Osteoblast (primary cell): ENCODE measurements around the gene SMAD4.

GRCh38 chr18:48761004-48761453, 189.7 kb downstream of the SMAD7 start:
- CAGE, long polyA plus RNA: no peak
- RRBS: no CpG with 5 or more reads among the region's 7 CpGs

DNA sequence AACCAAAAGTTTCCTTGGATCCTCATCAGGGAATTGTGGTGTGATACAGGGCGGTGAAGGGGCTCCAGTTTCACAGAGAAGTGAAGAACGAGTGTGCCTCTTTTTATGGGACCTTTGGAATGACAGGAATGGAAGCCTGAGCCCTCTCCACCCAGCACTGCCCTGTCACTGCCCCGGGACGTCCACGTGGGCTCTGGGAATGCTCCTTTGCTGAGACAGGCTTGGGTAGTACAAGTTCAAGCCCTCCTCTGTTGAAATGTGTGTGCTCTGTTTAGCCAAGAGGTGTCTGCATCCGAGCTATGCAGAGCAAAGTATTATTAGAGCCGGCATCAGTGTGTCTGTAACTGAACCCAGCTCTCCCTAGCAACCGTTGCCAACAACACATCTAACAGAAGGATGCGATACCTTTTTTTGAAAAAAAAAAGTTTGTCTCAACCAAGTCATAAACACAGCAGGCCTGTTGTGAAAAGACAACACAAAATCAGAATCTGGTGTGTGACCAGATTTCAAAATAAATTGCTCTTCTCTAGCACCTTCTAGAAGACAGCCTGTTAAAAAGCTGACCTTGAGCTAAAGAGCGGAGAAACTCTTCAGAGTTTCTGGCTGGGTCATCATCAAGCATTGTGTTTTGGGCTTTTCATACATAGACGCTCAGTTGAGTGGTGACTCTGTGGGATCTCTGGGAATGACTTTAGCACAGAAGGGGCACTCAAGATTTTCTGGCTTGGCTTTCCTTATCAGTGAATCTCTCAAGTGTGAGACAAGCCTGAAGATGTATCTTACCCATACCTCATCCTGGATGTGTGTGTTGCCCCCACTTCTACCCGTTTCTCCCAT, 183.3 kb downstream of the SMAD7 start:
- CAGE, long polyA plus RNA: no peak
- RRBS: no CpG with 5 or more reads among the region's 12 CpGs

GRCh38 chr18:48814946-48815508, 135.7 kb downstream of the SMAD7 start:
- CAGE, long polyA plus RNA: no peak
- RRBS: no CpG with 5 or more reads among the region's 4 CpGs

DNA sequence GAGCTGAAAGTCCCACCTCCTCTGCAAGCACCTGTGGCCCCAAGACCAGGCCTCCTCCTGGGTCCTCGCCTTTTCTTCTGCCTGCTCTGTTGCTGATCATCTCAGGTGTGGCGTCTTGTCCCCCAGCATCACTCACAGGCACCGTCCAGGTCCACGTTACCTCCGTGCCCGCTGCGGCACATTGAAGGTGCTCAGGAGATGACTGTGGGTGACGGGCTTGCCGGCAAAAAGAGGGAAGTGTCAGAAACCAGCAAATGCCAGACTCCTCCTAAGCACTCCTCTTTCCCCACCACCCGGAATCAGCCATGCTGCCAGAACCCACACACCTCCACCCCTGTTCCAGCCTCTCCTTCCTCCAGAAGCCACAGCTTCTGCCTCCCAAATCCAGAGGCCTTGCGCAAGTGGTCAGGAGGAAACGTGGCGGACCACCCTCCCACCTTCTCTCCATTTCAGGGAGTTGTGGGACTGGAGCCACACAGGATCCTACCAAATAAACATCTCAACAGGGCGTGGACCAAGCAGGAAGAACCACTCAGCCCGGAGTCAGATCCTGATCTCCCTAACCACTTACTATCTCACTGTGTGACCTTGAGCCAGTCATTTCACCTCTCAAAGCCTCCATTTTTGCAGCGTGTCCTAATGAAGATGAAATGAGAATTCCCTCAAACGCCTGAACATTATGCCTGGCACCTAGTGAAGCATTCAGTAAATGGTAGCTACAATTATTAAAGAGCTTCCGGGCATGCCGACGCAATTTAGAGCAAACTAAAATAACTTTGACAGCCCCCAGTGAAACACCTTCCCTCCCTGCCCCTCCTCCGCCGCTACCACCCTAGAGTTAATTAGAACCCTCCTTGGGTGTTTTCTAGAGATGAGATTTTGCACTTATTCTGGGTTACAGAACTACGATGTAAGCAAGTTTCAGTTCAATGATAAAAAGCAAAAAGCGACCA, 33.0 kb downstream of the SMAD7 start:
- CAGE, long polyA plus RNA: no peak
- RRBS: 26% methylated on average over 2 of the region's 24 CpGs

DNA sequence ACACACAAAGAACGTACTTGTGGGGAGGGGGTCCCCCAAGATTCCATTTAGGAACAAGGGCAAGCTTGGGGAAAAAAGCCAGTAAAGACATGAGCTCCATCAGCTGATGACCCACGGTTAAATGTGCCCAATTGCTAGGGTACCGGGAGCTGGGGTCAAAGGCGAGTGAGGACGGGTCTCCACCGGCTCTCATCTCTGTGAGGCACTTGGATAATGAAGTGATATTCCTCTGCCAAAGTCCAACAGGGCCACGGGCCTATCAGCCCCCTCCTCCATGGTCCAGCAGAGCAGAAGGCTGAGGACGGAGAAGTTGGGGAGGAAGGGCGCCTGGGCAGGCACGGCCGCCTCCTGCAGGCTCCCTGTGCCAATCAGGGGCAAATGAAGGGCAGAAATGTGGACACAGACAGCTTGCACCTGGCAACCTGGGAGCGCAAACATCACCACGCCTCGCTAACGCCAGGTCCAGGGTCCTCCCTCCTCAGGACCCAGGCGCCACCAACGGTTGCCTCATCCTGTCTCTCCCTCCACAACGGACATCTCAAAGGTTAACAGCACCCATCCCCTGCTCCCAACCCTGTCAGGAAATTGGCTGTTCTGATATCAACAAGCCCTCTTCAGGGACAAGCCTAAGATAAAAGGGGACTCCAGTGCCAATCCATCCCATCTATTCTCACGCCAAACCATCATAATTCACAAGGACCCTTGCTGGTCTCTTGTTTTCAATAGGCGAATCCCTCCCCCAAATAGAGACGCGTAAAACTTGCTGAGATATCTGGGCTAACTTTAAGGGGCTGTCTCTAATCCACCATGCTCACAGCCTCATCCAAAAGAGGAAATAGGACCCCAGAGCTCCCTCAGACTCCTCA, 24.3 kb downstream of the SMAD7 start:
- CAGE, long polyA plus RNA: no peak
- RRBS: 83% methylated on average over 3 of the region's 22 CpGs

DNA sequence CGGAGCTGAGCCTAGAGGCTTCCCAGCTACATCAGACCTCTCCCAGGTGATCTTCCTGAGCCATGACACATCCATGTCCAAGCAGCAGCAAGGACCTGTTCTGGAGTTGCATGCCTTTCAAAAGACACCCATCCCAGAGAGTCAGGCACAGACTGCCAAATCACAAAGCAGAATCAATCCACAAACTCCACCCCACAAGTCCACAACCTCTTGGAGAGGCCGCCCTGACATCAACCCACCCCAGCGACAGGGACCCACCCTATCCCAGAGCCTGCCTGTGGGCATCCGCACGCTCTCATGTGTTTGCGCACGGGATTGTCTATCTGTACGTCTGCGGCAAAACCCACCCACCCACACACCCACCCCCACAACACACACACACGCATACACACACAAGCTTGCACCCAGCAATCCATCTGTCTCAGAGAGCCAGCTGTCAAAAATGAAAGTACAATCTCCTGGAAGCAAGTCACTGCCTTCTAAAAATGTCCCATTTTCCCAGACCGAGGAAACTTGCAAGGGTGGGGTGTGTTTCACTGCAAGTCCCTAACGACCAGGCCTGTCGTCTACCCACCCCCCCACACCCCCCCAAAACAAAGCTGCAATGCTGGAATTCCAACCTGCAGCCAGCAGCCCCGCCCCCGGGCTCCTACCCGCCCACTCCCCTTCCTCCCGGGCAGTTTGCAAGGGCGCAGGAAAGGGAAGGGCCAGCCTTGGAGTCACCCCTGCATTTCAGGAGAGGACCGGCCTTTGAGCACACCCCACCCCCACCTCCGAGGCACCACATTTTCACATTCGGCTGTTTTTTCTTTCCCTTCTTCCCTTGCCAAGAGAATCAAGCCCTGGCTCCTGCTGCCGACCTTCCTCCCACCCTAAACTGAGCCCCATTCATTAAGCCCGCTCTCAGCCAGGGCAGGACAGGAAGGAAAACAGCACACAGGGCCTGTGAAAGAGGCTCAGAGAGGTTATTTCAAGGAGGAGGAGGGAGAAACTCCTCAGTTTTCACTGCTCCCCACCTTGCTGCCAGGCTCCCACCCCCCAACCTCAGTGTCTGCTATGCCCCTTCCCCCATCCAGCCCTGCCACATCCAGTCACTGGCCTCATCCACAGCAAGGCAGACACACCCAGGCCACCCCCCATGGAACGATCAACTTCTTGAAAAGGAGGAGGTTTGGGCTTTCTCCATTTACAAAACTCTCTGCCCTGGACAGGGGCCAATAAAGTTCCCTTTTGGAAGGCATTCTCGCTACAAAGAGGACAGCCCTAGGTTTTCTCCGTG, 11.5 kb downstream of the SMAD7 start:
- CAGE, long polyA plus RNA: no peak
- RRBS: no CpG with 5 or more reads among the region's 26 CpGs

- CAGE, long polyA plus RNA: no peak
- RRBS: 2% methylated on average over 6 of the region's 21 CpGs
Measured at GRCh38 chr18:48952900-48953231, 2.1 kb upstream of the SMAD7 start.

- CAGE, long polyA plus RNA: no peak
- RRBS: no CpG with 5 or more reads among the region's 8 CpGs
Measured at GRCh38 chr18:48962865-48963240, 12.1 kb upstream of the SMAD7 start.

GRCh38 chr18:48996870-48997487, 46.2 kb upstream of the SMAD7 start:
- CAGE, long polyA plus RNA: no peak
- RRBS: no CpG with 5 or more reads among the region's 10 CpGs

GRCh38 chr18:49491102-49491569, 1.1 kb downstream of the RPL17 start:
- CAGE, long polyA plus RNA: no peak
- RRBS: no CpG with 5 or more reads among the region's 9 CpGs

- CAGE, long polyA plus RNA: no peak
- RRBS: no CpG with 5 or more reads among the region's 2 CpGs
Measured at GRCh38 chr18:49492659-49492814, 272 bp upstream of the RPL17 start.

DNA sequence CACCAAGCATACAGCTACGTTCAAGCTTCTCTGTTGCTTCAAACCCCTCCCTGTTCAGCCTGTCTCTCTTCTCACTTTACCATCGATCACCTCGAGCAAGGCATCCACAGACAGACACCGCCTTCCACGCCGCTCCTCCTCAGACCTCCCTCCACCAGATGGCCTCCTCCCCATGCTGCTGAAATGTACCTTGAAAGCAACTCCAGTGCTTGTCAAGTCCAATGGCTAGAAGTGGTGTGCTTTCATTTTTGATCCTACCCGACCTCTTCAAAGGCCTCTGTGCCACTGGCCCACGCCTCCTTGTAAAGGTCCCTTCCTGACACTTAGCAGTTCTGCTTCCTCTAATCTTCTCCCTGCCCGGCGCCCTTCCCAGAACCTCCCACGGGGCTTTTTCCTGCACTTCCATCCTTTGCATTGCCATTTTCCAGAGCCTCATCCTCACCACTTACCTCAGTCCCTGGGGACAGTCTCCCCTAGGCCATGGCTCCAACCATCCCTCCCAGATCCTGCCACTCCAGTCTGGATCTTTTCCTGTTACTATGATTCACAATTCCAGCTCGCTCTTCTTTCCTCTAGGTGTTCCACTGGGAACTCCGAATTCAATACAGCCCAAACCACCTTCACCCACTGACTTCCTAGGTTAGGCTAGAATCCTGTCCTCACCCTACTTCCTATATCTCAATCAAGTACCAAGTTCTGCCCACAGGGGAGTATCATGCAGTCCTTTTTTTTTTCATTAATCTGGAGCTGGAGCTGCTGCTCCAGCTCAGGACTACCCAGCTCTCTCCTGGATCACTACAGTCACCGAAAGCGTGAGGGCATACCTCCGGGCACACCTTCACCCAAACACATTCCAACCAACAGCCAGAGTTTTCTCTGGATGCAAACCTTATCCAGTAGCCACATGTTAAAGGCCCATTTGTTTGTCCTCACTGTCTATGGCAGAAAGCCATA, 131.7 kb upstream of the ACAA2 start:
- CAGE, long polyA plus RNA: no peak
- RRBS: no CpG with 5 or more reads among the region's 16 CpGs

DNA sequence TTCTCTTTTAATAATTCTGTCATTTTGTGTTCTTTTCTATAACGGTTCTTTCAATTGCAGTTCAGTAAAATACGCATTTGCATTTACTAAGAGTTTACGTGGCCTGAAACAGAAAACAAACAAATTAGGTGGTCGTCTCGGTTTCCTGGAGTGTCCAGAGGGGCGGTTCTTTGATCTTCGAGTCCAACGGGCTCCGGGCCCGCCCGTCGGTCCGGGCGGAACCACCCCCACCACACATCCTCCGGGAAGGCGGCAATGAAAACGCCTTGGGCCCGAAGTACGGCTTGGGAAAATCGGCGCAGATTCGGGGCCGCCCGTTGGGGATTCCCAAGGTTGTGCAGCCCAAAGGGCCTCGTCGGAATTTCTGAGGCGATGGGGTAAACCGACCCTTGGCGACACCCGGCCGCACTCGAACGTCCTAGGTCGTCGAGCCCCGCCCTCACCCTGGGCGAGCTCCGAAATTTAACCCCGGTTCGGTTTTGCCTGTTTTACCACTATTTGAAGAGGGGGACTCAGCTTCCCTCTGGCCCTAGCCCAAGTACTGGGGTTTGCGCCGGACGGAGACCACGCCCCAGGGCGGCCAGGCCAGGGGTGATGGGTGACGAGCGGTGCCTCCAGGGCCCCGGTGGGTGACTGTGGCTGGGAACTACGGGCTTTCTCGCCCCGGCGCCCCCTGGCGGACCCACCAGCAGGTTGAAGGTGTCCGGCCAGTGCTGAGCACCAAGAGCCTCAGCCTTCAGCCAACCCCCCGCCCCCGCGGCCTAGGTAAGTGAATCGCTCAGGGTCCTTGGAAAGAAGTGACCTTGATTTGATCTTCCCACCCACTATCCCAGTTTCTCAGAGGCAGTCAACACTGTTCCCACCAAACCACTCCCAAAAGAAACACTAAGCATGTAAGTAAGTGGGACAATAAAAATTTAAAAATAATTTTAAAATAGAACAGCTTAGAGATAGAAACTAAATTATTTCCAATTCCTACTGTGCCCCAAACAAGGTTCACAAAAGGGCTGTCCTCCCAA, 2.0 kb upstream of the CFAP53 start:
- CAGE, long polyA plus RNA: no peak
- RRBS: 8% methylated on average over 23 of the region's 58 CpGs

DNA sequence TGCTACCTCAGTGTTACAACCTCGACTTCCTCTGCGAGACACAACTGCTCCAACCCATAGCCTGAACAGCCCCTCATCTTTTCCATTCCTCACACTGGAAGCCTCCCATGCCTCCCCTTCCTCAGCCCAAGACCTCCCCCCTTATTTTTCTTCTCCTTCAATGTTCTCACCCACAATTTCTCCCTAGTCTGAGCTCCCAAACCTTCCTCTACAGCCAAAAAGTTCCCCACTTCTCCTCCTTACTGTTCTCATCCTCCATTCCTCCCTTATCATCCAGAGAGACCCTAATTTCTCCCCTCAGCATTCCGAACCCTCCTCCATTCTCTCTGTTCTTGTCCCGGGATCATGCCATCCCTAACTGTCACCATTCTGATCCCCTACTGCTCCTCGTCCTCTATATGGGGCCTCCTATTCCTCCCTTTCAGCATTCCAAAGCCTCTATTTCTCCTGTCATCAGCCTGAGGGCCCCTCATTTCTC, 717 bp downstream of the MBD1 start:
- CAGE, long polyA plus RNA: no peak
- RRBS: no CpG with 5 or more reads among the region's 5 CpGs

DNA sequence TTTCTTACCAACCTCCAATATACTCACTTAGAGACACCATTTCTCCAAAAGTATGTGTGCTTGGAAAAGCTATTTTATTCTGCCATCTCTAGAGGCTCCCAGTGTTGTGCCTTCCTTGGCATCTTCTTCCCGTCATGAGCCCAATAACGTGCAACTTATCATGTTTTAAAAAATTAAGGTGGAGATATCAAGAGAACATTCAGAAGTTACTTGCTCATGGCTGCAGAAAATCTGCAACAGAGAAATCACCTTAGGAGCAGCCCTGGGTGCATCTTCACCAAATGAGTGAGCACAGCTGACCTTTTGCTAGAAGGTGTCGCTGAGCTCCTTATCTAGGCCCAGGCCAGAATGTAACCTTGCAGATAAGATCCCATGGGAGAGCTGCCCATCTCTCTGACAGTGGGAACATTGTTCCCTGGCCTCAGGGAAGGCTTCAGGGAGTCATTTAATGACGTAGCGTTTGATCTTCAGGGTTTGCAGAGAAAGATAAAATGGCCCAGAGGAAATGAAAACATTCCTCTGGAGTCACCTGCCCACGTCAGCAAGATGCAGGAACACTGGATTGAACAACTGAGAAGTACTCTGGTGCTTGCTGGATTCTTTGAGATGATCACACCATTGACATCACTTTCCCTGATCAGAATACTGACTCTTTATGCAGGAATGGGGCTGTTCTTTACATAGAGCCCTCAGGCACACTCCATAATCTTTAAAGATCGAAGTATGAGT, 51.5 kb downstream of the MAPK4 start:
- CAGE, long polyA plus RNA: no peak
- RRBS: no CpG with 5 or more reads among the region's 7 CpGs

DNA sequence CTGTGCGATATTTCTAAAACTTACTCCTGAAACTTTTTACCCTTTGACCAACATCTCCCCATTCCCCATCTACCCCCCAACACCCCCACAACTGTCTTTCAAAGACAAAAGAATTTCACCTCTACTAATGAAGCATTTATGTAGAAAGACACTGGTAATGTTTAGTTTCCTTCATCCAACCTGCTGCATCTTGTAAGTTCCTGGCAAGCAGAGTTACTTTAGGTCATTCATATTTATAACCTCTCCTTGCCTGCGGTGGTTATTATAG, 1.2 kb upstream of the ME2 start:
- CAGE, long polyA plus RNA: no peak
- RRBS: no CpG with 5 or more reads among the region's 2 CpGs

GRCh38 chr18:50879270-50880381, 708 bp downstream of the ME2 start:
- CAGE, long polyA plus RNA: no peak
- RRBS: 1% methylated on average over 20 of the region's 72 CpGs

GRCh38 chr18:50973297-50973653, 5.4 kb downstream of the ELAC1 start:
- CAGE, long polyA plus RNA: no peak
- RRBS: no CpG with 5 or more reads among the region's 1 CpG

- CAGE, long polyA plus RNA: no peak
- RRBS: 2% methylated on average over 15 of the region's 41 CpGs
Measured at GRCh38 chr18:51030002-51030388, at the start of gene SMAD4. Gene SMAD4, plus strand, starts transcription at chr18:51030213.

GRCh38 chr18:51193585-51194139, 3.8 kb downstream of the MEX3C start:
- CAGE, long polyA plus RNA: no peak
- RRBS: no CpG with 5 or more reads among the region's 3 CpGs